Mammary epithelial cell (primary cell): Measurements from ENCODE around the gene PRKRA.

DNA sequence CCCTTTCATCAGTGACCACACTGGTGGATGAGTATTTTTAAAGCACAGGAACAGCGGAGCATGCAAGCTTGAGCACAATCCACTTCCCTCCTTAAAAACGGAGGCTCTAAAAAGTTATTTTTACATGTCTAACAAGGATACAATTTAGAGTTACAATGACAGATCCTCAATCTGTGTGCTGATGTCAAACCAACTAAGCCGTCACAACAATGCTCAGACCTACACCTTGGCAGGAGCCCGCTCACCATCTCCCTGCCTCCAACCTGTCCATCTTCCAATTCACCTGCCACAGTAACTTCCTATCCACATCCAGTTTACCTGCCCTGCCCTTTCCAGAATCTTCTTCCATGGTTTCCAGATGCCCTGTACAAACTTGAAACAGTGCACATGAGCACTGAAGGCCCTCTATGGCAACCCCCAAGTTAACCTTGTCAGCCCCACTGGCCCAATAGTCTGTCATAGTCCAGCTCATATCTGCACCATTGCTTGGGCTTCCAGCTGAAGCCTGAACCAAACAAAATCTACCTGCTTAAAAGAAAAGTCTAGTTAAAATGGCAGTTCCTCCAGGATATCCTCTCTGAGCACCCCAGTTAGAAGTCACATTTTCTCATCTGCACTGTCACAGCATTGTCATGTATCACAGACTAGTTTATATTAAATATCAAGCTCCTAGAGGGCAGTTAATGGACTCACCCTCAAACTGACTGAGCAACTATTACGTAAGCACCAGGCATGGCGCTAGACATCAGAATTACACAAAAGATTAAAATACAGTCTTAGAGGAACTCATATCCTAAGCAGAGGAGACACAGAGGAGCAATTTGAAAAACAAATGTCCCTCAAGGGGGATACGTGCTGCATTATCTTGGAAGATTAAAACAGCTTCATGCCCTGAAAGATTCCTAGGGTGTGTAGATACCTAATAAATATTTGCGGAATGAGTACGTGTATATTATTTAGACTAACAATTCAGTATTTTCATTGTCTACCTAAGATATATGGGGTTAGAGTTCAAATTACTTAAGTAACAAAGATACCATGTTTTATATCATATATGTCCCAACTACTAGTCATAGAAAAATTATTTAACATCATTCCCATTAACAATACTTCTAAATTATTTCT, 11.5 kb downstream of the NFE2L2 start:
- CAGE, long polyA plus RNA: no peak
- RRBS: no CpG with 5 or more reads among the region's 9 CpGs

GRCh38 chr2:177261833-177262987, 2.3 kb downstream of the NFE2L2 start:
- CAGE, long polyA plus RNA: no peak
- RRBS: no CpG with 5 or more reads among the region's 8 CpGs

- CAGE, long polyA plus RNA: no peak
- RRBS: no CpG with 5 or more reads among the region's 5 CpGs
These were observed 59.6 kb upstream of the AGPS start for GRCh38 chr2:177332899-177333388.

DNA sequence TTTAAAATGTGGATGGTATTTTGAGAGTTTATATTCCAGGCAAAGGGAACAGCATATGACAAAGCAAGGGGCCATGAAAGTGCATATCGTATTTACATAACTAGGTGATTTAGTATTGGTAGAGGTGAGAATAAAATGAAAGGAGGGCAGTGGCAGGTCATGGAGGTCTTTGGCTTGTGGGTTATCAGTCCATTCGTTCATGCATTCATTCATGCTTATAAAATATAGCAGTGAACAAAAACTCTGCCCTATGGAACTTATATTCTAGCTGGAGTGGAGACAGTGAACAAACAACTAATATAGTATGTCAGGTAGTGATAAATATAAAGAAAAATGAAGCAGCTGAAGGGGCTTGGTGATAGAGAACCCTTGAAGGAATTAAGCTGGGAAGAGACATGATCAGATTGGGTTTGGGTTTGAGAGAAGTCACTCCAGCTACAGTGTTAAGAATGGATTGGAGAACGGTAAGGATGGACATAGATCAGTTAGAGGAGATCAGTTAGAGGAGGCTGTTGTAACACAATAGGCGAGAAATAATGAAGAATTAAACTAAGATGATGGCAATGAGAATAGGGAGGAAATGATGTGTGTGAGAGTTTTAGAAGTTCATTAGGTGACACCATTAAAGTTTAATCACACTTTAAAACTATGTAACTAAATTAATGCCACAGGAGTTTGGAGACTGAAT, 3.7 kb downstream of the AGPS start:
- CAGE, long polyA plus RNA: no peak
- RRBS: no CpG with 5 or more reads among the region's 4 CpGs

DNA sequence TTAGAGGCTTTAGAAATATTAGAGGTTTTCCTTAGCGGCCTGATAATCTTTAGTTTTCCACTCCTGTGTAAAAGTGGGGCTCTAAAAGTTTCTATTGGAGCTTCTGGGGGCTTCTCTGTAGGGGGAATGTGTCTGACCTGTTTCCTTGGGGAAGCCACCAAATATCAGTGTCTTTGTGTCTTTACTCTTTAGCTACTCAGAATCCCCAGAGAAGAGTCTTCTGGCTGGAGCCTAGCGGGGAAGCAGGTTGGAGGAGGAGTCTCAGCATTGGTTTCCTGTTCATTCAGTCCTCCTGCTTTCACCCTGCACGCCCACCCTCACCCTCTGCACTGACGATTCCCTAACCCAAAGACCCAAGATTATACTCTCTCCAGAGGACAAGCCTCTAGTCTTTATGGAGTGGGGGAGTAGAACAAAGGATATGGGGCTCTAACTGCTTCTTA, 112.7 kb upstream of the TTC30A start:
- CAGE, long polyA plus RNA: no peak
- RRBS: no CpG with 5 or more reads among the region's 4 CpGs

DNA sequence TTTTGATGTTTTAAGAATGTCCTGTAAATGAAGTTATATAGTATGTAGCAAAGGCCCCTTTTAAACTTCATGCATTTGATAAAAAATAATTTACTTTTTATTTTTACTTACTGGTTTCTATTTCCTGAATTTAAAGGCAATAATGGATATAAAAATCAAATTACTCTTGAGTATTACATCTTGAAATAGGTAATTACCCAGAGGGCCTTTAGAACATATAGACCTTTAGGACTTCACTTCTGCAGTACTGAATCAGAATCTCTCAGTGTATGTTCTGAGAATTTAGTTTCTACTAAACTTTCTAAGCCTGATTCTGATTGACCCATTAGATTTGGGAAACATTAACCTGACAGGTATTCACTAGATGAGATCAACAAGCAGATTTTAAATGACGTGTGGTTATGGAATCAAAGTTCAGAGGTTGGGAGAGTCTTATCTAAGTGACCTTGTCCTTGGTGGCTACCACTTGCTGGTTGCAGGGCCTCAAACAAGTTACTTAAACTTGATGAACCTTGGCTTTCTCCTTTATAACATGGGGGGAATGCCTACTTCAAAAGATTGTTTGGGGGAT, 198.8 kb downstream of the PDE11A start:
- CAGE, long polyA plus RNA: no peak
- RRBS: no CpG with 5 or more reads among the region's 1 CpG

- CAGE, long polyA plus RNA: no peak
- RRBS: no CpG with 5 or more reads among the region's 6 CpGs
These were observed 13.4 kb downstream of the RBM45 start for GRCh38 chr2:178125423-178126279.

GRCh38 chr2:178441176-178441768, 9.7 kb downstream of the PRKRA start:
- CAGE, long polyA plus RNA: no peak
- RRBS: no CpG with 5 or more reads among the region's 2 CpGs

GRCh38 chr2:178450837-178451230, at the start of gene PRKRA:
PRKRA (minus strand) TSS chr2:178451175.
- CAGE, long polyA plus RNA: no peak
- RRBS: under 1% methylated on average over 15 of the region's 44 CpGs

DNA sequence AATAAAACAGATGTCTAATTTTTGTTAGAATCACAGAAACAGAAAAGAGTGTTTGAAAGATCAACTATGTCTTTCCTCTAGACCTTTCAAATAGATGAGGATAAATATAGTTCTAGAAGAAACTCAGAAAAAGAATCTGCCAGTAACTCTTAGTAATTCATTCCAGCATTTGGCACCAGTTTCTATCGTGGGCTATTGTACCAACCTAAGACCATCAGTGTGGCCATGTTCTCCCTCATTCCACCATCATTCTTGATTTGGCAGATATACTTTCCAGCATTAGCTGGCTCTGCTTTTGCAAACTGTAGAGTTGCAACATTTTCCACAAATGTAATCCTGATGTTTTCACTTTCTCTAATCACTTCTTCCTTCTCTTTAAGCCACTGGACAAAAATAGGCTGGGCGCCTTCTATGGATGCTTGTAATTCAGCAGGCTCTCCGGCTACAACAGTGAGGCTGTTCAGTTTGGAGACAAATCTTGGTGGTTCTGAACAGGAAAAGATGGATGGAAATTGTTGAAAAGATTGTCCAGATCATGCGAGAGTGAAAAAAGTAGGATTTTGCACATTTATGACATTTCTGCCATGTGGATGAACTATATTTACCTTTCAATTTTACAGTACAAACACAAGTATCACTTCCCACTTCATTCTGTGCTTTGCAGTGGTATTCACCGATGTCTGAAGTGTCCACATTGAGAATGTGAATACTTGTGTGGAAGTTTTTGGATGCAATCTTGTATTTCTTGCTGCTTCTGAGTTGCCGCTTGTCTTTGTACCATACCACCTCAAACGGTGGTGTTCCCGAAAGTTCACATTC, 81.9 kb downstream of the TTN start:
- CAGE, long polyA plus RNA: no peak
- RRBS: no CpG with 5 or more reads among the region's 8 CpGs

DNA sequence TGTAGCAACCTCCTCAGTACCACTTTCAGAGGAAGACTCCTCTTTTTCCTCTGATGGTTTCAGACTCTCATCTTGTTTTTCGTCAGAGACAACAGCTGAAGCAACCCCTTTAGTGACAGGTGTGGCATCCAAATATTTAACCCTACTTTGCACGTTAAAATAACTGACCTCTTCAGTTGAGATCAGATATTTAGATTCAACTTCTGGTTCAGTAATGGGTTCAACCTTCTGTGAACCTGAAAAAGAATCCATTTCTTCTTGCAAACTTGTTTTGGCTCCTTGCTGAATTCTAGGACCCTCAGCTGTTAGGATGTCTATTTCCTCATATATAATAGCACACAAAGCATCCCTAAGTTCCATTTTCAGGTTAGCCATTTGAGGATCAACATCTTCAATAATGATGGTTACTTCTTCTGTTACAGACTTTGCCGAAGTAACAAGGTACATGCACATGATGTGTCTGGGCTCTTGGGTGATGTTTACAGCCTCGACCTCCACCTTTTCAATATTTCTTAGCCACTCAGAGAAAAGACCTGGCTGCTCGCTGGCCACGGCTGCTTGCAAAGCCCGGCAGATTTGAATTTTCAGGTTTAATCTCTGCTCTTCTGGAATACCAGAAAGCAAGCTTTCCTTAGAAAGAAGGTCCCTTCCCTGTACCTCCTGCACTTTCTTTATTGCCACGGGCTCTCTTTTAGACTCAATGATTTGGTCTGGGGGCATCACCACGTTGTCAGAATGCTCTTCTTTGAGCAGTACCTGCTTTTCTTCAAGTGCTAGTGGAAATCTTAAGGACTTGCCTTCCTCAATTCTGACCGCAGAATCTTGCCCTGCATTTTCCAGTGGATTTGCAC, 67.5 kb downstream of the TTN start:
- CAGE, long polyA plus RNA: no peak
- RRBS: no CpG with 5 or more reads among the region's 10 CpGs

- CAGE, long polyA plus RNA: no peak
- RRBS: no CpG with 5 or more reads among the region's 4 CpGs
These were observed 2.3 kb downstream of the TTN start for GRCh38 chr2:178804922-178805358.

GRCh38 chr2:179139690-179140411, 89.9 kb upstream of the CCDC141 start:
- CAGE, long polyA plus RNA: no peak
- RRBS: no CpG with 5 or more reads among the region's 9 CpGs

GRCh38 chr2:179428616-179429313, 164.1 kb upstream of the SESTD1 start:
- CAGE, long polyA plus RNA: no peak
- RRBS: no CpG with 5 or more reads among the region's 14 CpGs

DNA sequence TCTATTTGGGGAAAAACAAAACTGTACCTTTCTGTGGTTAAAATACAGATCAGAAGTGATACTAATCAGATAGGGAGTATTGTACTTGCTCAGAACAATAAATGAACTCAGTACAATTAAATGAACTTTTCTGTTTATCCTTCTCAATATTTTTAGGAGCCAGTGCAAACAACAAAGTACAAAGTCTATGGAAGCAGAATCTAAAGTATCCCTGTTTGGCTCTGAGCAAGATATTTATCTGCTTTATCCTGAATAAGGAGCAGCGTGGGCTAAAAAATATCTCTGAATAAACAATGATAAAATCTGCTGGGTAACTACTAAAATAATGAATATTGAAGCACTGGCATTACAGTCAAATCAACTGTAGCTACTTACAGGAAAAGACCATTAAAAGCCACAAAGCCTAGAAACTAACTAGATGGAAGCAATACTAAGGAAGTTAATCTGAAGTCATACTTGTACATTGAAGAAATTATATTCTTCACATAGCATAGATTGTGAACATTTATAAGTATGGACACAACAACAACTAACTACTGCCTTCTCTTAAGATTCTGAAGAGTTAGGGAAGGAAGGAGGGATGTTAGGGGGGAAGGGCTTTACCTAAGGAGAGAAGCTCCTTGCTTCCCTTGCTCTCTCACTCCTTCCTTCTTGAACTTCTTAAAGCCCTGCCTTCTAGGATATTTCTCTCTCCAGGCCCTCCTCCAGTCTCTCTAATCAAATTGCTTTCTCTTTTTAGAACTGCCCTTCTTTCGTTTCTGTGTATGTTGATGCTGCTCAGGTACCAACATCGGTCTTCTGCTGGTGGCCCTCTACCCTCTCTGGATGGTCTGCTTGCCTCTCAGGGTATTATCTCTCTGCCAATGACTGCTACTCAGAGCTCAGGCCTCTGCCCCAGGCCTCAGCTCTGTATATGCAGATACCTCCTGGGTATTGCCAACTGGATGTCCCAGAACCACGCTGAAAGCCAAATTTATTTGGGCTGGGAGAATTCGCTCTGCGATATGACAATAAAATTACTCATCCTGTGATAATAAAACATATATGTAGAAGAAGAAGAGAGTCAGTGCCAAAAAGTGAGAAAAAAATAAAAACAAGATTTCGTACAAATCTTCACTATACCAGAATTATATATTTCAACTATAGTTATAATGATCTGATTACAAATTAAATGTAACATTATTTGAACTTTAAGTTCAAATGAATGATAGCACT, 286.8 kb downstream of the ZNF385B start:
- CAGE, long polyA plus RNA: no peak
- RRBS: no CpG with 5 or more reads among the region's 7 CpGs

- CAGE, long polyA plus RNA: no peak
- RRBS: no CpG with 5 or more reads among the region's 5 CpGs
These were observed 231.7 kb upstream of the CWC22 start for GRCh38 chr2:180238906-180239146.

DNA sequence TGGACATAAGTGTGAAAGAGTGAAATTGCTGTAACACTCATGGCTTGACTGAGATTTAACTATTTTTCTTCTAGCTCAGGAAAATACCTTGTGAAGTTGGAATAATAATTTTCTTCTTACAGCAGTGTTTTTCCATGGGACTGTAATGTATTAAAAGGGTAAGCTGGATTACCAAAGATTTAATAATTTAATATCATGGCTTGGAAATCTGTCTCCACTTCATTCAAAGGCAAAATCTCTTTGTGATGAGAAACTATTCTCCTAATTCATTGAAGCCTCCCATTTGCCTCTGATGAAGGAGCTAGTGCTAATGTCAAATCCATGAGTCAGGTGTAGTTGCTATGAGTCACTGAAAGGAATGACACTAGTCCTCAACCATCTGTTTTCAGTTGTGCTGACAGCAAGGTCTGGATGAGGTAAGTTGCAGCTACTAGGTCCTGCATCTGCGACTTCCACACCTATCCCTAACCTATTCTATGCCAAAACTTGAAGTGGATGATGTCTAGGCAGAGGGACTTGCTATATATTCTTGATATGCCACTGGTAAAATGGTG, 324.0 kb upstream of the UBE2E3 start:
- CAGE, long polyA plus RNA: no peak
- RRBS: no CpG with 5 or more reads among the region's 1 CpG

GRCh38 chr2:181309679-181310060, 147.5 kb upstream of the ITGA4 start:
- CAGE, long polyA plus RNA: no peak
- RRBS: no CpG with 5 or more reads among the region's 3 CpGs

- CAGE, long polyA plus RNA: no peak
- RRBS: no CpG with 5 or more reads among the region's 6 CpGs
These were observed 144.5 kb upstream of the ITGA4 start for GRCh38 chr2:181312626-181313196.

GRCh38 chr2:181460844-181461441, 3.8 kb downstream of the ITGA4 start:
- CAGE, long polyA plus RNA: no peak
- RRBS: no CpG with 5 or more reads among the region's 4 CpGs